Vein endothelial cell (primary cell): ENCODE results near the genes KCNK17, KIF6 and TREM1.

DNA sequence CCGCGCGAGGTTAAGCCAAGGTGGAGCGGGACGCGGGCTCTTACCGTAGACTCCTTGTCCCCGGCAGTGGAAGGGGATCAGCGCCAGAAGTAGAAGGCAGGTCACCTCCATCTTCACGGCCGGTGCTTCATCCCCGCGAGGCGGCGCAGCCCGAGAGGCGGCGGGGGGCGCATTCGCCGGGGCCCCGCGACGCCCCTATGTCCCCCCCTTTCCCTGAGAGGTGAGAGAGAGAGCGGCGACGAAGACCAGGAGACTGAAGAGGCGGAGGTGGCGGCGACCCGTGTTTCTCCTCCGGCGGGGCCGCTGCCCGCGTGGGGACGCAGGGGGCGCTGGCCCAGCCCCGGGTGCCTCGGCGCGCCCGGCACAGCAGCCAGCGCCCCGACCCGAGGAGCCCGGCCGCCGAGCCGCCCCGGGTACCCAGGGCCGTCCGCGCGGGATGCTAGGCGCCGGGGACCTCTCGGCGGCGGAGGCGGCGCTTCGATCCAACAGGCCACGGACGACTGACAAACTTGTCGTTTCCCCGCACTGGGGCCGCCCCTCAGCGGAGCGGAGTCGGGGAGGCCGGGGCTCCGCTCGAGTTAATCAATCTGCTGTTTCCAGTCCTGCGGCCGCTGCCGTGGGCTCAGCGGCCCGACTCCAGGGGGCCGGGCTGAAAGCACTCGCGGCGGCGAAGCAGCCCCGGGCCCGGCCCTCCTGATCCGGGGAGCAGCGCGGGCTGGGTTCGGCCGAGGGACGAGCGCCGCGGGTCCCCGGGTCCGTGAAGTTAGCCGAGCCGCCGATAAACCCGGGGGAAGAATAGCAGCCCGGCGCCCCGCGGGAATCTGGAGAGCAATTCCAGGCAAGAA lies 760 bp downstream of the MDGA1 start:
- CAGE, long polyA plus RNA = no peak

DNA sequence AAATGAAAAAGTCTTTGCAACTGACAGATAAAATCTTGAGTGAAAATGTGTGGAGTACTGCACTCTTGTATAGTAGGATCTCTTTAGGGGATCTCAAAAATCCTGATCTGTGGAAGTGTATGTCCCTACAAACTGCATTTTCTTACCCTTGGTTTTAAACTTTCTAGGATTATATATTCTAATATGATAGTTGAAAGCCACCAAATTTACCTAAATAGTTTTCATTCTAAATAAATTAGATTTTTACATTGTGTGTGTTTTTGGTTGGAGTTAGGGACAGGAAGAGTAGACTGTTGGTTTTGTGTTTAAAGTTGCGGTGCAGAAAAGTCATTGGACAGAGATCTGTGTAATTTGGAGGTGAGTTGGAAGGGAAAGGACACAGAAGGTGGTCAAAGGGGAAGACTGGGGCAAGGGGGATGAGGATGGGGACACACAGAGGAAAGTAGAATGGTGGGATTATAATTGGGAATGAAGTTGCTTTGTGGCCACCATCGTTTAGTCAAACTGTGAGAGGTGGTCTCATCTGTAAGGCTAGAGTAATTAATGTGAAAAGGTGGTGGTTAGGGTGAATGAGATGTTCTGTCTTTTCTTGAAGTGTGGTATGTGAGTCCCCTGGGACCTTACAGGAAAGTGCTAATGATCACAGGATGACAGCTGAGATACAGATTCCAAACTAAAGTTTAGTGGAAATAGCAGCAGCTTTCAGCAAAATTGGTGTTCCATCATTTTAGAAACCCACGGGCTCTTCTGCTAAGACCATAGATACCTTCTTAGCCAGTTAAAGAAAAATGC lies 10.5 kb downstream of the ZFAND3 start:
- CAGE, long polyA plus RNA = no peak

DNA sequence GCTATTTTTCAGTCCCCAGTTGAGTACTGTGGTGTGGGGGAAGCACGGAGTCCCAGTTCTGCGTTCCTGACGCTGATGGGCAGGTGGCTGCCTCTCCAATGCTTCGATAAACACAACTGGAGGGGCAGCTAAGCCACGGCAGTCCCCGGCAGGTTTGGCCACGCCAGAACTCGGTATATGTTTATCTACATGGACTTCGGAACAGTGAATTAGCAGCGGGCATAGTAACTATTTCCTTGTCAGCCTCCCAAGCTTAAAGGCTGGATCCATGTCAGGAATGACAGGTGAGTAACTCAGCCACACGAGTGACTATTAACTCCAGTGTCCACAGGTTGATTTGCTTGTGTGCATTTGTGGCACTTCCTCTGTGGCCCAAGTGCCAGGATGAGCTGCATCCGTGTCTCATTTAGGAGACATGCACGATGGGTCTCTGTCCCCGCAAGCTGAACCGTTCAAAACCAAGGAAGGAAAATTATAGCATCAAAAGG lies 354.5 kb downstream of the ZFAND3 start:
- CAGE, long polyA plus RNA = no peak

GRCh38 chr6:38481446-38482167 lies 158.1 kb downstream of the BTBD9 start:
- CAGE, long polyA plus RNA = no peak

DNA sequence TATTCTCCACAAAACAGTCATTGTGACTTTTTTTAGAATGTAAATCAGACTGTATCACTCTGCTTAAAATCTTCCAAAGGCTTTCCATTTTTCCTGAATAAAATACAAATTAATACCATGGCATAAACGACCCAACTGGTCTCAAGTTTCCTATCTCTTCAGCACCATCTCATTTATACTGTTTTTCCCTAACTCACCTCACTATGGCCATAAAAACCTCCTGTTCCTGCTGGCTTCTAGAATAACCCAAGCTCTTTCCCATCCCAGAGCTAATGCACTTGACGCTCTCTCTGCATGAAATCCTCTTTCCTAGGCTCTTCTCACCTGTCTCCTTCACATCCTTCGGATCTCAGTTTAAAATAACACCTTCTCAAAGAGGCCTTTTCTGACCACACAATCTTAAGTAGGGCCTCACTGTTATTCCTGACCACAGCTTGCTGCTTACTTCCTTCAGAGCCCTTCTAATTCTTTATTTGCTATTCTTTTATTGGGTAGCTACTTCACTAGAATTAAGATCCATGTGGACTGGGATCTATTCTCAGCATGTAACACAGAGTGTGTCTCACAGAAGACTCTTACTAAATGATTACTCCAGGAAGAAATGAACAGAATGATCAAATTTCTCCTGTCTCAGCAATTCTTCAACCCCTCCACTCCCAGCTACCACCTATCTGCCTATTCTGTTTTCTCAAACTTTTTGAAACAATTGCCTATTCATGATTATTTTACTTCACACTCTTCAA lies 132.8 kb downstream of the BTBD9 start:
- CAGE, long polyA plus RNA = no peak

DNA sequence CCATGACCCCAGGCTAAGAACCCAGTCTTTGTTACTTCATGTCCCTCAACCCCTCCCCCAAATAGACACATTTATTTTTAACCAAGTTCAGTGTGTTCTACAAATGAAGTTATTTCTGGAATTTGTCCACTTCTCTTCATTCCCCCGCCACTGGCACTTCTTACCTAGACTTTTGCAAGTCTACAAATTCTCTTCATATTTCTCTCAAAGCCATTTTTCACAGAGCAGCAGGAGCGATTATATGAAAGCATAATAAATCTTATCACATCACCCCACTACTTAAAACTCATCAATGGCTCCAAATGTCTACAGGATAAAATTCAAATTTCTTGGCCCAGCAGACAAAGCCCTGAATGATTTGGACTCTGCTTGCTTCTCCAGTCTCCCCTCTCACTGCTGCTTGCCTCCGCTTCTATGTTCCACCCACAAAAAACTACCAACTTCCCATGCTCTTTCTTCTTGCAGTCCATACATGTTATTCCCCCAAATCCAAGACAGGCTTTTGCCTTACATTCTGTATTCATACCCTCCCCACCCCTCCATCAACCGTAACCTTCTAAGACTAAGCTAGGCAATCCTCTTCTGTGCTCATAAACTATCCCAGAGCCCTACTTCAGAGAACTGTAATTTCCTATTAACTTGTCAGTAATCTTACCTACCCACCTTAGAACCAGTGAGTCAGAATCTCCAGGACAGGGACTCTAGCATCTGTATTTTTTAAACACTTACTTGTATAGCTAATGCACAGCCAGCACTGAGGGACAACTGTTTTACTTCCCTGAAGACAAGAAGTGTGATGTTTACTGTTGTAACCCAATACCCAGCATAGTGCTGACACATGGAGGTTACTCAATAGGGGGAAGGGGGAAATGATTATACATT lies 131.2 kb downstream of the BTBD9 start:
- CAGE, long polyA plus RNA = no peak

DNA sequence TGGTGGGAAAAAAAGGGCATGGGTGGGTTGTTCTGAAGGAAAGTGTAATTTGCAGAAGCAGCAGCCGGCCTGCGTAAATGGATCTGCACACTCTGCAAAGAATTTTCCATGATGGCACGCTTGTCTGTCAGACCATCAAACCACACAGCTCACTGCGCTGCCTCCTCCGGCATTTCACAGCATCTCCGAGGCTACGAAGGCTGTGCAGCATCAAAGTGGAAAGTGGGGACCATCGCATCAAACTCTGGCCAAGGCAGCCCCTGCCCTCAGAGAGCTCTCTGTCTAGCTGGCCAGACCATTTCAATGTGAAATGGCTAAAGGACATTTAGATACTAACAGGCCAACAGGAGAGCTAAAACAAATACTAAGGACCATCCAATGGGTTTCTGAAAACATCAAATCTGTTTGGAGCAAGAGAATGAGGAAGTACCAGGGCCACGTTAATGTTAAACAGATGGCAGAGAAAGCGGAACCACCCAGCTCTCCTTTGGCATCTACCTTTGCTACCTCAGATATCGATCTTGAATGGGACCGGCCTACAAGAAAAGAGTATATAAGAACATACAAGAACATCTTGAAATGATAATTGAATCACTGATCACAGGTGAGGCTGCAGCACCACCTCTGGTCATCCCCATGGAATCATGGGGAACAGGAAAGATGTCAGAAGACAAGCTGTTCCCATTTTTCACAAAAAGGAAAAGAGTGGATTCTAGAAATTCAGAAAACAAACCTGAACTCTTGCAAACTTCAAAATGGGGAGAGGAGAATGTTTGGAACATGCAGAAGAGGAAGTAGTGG lies 31.8 kb downstream of the KCNK5 start:
- CAGE, long polyA plus RNA = no peak

DNA sequence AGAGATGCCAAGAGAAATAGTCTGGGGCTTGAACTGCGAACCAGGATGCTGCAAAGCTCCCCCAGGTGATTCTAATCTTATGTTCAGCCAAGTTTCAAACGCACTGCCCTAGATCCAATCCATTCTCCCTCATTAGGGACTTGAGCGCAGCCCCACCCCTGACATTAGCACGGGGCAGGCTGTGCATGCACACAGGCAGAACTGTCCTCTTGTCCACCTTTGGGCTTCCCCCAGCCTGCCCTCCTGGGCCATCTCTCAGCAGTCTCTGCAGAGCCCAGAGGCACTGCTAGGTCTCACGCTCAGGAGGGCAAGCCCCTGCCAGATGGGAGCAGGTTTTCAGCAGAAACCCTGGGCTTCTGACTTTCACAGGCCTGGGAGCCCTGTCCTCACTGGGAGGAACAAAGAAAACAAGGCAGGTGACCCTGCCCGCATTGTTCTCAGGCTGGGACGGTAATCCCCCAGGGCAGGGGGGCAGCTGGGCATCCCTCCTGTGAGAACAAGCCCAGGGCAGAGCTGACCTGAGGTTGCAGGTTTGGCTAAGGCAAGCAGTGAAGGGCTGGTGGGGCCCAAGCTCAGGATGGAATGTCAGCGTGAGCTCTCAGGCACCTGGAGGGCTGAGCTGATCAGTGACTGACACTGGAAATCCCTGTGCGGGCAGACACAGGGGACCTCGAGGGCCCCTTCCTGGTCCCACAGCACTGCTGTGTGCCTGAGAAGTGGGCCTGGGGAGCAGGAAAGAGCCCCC lies 24.5 kb downstream of the KCNK5 start:
- CAGE, long polyA plus RNA = no peak

- CAGE, long polyA plus RNA = no peak
Measured at GRCh38 chr6:39226139-39226482, 3.2 kb downstream of the KCNK5 start.

DNA sequence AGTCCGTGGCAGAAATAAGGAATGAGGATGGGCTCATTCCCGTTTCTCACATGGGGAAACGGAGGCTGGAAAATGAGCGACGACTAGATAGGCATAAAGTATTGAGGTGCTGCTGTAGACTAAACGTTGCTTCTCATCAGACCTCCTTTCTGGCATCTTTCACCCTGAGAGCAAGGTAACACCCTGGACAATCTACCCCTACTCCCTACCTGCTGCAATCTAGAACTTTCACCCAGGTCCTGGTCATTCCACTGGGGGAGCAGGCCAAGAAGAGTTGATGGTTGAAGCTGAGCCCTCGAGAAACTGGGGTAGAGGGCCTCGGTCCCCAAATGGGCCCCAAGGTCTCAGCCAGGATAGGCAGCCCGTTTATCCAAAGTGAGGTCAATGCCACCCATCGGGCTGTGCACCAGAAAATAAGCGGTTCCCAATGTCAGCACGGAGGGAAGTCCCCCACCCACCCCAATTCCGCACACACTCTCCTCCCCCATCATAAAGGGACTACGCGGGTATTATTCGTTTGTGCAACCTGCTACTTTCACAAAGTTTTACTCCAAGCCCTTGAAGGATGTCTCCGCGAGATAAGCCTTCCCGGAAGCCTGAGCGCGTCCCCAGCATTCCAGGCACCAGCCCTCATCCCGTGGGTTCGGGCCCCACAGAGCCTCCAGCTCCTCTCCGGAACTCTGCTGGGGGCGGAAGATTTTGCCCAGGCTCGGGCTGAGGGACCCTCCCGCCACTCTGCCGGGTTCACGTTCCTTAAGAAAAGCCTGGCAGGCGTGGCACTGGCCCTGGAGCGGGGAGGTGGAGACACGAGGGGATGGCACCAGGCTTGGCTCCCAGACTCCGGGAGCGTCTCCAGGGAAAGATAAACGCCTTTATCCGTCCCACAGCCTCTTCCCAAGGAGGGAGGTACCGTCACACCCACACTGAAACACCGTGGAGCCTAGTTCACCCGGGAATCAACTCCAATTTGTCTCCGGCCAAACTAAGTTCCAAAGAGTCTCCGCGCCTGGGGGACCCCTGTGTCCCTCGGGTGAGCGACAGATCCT lies 1.2 kb downstream of the KCNK5 start:
- CAGE, long polyA plus RNA = no peak

DNA sequence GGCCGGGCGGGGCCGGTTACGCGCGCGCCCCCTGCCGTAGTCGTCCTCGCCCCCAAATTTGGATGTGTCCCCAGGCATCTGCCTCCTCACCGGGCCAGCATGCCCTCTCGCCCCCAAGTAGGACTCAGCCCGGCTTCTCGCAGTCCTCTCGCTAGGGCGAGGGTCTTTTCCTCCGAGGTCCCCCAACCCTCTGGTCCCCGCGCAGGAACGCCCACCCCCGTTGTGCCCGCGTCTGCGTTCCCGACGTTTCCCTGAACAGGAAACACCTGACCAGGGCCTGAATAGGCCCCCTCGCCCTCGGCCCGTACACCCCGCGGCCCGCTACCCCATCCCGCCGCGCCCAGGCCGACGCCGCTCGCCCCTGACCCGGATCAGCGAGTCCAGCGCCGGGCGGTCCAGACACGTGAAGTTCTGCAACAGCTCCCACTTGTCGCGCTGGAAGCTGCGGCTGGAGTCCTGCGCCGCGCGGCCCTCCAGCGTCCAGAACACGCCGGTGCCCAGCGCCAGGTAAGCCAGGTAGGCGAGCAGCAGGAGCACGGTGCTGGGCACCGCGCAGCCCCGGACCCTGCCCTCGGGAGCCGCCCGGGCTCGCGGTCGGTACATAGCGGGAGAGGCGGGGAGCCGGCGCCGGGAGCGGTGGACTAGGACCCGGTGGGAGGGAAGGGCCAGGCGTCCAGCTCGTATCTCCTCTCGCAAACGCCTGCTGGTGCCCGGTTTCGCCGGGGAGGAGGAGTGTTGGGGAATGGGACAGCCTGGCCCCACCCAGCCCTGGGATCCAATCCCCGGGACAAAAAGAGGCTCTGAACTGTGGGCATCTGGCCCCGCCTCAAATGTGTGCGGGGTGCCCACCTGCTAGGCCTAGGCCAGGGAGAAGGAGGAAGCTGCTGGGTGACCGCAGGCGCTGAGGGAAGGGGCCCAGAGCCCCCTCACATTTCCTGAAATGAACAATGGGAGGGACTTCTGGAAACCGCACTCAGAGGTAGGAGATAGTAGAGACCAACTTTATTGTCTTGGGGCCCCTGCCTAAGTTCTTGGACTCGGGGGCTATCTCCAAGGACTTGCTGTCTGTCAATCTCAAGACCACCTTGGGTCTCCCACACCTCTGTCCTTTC lies at the start of gene KCNK17:
TSS of gene KCNK17 (minus strand) at position 702 of the 1,112 bp plus-strand sequence.
- CAGE, long polyA plus RNA = no peak

DNA sequence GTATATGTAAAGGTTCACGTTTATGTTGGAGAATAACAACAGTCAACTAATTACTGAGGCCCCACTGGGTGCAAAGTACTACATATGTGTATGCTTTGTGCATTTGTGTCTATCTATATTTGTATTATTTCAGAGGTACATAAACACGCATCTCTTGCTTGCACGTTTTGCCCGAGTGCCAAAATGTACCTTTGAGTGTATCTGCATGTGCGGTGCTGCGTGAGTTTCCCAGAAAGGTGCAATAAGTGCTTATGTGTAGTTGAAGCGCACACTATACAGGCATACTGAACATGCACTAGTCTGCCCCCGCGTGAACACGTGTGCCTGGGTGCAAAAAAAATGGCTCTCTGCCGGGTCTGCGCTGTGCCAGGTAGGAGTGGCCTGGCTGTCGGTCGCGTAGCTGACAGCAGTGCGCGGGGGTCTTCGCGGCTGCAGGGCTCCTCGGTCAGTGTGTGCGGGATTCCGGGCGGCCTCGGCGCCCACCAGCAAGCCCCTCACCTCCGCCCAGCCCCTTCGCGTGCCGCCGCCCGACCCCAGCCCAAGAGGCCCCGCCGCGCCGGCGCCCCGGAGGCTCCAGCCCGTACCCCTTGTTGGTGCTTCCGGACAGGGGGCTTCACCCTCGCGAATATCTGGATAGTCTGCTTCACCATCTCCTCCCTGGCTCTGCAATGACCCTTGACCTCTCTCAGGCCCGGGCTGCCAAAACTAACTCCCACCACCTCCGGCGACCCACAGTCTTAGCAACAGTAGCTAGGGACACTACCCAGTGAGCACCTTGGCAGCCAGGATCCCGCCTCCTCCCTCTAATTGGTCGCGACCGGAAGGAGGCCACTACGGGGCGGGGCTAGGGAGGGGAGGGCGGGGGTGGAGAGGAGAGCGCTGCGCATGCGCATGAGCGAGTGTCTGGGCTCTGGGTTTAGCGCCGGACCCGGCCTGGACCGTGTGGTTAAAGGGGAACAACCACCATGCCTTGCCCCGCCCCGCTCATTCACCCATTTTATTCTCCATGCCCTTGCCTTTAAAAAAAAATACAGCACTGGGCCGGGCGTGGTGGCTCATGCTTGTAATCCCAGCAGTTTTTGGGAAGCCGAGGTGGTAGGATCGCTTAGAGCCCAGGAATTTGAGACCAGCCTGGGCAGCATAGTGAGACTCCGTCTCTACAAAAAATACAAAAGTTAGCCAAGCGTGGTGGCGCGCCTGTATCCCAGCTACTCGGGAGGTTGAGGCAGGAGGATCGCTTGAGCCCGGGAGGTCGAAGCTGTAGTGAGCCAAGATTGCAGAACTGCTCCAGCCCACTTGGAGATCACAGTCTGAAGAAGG lies at the start of gene KIF6:
TSS of gene KIF6 (minus strand) at position 748 of the 1,320 bp plus-strand sequence.
- CAGE, long polyA plus RNA = no peak

DNA sequence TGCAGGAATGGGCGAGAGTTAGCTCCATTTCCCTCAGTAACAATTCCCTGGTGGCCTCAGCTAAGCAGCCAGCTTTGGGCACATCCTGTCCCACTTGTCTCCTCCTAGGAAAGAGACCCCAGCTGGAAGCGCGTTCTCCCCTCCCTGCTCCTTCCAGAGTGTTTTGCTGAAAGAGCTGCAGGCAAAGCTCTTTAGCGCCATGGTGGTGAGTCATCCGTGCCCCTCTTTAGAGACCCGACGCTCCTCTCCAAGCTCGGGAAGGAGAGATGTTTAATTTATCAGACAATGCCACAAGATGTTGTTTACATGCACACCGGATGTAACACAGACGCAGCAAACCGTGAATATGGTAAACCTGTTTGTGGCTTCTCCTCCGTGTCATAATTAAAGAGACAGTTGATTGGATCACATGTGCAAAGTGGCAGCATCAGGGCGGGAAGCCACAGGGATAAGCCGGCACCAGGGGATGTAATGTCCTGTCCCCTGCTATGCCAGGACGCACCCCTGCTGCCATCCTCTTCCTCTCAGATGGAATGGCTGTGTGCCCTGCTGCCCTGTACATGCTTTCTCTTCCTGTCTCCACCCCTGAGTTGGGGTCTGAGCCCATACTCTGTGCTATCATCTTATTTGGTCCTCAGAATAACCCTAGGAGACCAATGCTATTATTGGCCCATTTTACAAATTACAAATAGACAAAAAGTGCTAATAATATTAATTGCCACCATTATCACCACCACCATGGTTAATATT lies 109.4 kb downstream of the LRFN2 start:
- CAGE, long polyA plus RNA = no peak

DNA sequence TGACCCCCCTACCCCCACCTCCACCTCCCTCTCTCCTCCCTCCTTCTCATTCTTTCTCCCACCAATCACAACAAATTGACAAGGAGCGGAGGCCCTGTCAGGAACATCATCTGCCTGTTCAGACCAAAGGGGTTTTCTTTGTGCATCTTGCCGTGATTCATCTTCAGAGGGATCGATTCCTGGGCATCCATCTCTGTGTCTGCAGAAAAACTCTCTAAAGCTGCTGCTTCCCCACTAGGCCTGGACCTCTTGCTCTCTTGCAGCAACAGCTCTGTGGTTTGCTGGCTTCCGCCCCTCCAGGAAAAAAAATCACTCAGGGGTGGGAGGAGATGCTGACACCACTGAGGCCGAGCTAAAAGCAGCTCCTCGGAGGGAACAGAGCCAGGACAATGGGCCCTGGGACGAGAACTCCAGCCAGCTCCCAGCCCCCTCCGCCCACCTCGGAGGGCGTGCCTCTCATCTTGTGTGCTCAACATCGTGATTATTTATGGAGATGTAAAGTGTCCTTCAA lies 53.3 kb upstream of the LRFN2 start:
- CAGE, long polyA plus RNA = no peak

- CAGE, long polyA plus RNA = no peak
Measured at GRCh38 chr6:40743422-40743849, 156.3 kb upstream of the LRFN2 start.

GRCh38 chr6:41027421-41028304 lies 11.4 kb downstream of the UNC5CL start:
- CAGE, long polyA plus RNA = no peak

- CAGE, long polyA plus RNA = no peak
Measured at GRCh38 chr6:41091126-41091819, 18.5 kb downstream of the NFYA start.

DNA sequence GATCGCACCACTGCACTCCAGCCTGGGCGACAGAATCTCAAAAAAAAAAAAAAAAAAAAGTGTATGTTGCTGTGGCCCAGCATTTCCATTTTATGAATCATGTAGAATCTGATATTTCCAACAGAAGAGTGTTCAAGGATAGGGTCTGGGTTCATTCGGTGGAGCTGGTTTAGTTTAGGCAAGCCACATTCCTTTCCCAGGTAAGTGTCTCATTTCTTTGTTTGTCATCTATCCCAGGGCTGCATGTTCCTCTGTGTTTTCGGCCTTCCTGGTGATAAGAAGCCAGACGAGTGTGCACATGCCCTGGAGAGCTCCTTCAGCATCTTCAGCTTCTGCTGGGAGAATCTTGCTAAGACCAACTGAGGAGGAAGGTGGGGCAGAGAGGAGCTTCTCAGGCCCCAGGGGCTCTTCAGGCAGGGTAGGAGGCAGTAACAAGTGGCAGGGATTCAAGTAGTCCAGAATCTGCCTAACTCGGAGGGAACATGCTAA lies 38.3 kb downstream of the NFYA start:
- CAGE, long polyA plus RNA = no peak

DNA sequence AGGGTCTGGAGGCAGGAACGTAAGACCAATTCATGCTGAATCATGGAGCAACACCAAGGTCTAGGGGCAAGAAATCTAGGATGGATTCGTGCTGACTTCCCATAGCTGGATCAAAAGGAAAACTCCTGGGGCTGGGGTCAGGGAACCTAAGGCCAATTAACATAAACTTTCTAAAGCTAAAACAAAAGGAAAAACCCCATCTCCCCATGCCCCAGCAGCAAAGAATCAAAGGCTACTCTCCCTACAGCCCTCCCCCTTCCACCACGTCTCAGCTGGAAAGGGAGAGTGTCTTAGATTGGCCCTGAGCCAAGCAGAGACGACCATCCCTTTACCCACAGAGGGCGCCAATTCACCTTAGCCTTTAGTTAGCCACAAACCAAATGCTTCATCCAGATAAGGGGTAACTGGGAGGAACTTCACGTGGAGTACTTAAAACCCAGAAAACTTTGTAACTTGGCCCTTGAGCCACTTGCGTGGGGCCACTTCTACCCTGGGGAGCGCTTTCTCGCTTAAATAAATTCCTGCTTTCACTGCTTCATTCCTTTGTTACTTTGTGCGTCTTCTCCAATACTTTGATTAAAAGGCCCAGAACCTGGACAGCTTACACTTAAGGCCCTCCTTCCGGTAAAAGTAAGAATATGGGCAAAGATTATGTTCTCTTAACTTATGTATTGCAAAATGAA lies 7.5 kb downstream of the TREM1 start:
- CAGE, long polyA plus RNA = no peak

DNA sequence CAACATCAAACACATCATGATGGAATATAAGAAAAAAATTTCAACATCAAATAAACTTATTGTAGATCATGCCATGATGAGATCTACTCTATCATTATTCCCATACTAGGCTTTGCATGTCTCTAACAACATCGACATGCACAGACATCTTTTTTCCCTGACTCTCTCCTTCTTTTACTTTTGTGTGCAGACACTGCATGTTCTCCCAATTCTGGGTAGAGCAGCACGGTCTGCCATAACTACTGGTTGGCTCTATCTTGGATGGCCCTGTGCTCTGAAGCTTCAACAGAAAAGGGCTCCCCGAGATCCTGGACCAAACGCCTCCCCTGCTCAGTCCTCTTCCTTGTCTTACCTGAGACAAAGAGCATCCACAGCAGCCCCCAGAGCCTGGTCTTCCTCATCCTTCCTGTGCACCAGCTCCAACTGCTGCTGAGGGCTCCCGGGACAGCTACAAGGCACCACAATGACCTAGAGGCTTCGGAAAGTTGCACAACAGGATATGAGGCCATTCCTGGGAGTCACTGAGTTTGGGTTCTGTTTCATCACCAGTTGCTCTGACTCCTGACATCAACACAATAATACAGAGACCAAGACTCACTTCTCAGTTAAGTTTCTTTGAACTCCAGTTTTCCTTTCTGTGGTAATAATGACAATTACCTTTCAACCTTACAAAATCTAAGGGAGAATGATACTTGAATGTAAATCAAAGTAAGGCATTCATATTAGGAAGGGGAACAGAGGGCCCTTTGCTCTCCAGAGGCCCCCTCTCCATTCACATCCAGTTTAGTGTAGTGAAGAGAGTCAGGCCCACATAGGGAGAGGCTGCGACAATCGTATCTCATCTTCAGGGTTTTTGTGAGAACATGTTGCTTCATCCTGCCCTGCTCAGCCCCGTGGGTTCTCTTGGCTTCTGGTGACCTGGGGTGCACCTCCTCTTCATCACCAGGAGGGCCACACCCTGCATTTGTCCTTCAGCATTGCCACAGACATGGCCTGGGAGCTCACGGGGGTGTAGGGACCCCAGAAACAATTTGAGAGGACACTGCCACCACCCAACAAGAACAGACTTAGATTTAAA lies at the start of gene TREM1:
TSS of gene TREM1 (minus strand) at position 428 of the 1,078 bp plus-strand sequence.
- CAGE, long polyA plus RNA = no peak